HGPS cell (cell line): ENCODE results near the genes FHIP1B, SMPD1, OR10A5 and OR2D3.

DNA sequence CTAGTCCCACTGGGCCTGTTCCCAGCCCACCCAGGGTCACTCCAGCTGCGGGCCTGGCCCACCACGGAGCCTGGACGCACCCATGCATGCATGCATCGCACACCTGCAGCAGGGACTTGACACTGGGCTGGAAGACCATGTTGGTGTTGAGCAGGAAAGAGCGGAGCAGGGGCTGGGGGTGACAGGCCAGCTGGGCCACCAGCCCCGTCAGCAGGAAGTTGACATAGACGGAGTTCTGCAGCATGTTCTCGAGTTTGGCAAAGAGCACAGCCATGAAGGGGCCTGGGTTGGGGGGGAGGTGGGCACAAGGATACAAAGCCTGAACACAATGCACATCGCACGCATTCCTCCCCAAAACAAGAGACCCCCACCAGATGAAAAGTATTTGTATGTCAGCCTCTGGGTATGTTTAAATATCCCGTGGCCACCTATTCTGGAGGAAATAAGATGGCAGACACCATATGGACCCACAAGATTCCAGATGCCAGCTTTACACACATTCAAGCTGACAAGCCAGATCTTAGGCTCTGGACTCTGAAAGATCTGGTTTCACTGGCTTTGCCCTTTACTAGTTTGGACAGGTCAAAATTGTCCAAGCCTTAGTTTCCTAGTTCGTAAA is 9.4 kb downstream of the C11orf42 start:
- RRBS, result no CpG with 5 or more reads among the region's 12 CpGs

- RRBS, result no CpG with 5 or more reads among the region's 2 CpGs
These were observed 4.5 kb downstream of the FHIP1B start for GRCh38 chr11:6229776-6230435.

DNA sequence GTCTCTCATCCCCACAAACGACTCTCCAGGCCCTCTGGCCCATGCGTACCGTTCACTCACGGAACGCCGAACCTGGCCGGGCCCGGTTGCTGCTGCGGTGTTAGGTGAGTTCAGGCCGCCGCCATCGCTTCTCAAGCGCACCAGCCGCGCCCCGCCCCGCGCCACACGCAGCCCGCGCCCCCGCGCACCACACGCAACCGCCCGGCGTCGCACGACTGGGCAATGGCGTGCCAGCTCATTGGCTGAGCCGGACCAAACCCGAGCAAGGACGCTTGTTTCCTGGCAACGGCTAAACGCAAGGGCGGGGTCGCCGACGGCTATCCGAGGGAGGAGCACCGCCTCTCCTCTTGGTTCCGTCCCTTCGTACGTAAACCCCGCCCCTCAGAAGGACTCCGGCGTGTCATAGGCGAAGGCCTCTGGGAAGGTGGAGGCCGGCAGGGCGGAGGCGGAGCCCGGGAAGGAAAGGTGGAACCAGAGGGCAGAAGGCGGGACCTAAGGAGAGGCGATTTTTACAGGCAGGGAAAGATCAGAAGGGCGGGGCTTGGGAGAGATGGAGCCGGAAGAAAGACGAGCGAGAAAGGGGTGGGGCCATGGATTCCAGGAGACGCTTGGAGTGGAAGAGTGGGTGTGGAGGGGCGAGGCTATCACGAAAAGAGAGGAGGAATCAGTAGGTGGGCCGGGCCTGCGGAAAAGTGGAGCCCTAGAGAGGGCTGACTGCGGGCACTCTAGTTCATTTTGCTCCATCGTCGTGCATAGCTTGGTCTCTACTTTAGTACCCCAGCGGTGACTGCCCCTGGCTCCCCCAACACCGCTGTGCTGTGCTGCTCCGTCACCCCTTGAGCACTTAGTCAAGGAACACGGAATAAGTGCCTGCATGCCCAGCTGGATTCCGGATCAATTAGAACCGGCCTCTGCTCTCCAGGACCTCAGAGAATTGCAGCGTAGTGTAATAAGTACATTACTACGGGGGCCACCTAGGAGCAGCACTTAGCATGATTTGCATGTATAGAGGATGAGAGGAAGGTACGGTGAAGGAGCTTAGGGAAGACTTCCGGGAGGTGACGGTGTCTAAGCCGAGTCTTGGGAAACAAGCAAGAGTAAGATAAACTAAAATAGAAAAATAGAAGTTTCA is at the start of gene FHIP1B:
FHIP1B (minus strand) TSS at position 142 of the 1,132 bp plus-strand sequence.
- RRBS, result 5% methylated on average over 18 of the region's 78 CpGs

DNA sequence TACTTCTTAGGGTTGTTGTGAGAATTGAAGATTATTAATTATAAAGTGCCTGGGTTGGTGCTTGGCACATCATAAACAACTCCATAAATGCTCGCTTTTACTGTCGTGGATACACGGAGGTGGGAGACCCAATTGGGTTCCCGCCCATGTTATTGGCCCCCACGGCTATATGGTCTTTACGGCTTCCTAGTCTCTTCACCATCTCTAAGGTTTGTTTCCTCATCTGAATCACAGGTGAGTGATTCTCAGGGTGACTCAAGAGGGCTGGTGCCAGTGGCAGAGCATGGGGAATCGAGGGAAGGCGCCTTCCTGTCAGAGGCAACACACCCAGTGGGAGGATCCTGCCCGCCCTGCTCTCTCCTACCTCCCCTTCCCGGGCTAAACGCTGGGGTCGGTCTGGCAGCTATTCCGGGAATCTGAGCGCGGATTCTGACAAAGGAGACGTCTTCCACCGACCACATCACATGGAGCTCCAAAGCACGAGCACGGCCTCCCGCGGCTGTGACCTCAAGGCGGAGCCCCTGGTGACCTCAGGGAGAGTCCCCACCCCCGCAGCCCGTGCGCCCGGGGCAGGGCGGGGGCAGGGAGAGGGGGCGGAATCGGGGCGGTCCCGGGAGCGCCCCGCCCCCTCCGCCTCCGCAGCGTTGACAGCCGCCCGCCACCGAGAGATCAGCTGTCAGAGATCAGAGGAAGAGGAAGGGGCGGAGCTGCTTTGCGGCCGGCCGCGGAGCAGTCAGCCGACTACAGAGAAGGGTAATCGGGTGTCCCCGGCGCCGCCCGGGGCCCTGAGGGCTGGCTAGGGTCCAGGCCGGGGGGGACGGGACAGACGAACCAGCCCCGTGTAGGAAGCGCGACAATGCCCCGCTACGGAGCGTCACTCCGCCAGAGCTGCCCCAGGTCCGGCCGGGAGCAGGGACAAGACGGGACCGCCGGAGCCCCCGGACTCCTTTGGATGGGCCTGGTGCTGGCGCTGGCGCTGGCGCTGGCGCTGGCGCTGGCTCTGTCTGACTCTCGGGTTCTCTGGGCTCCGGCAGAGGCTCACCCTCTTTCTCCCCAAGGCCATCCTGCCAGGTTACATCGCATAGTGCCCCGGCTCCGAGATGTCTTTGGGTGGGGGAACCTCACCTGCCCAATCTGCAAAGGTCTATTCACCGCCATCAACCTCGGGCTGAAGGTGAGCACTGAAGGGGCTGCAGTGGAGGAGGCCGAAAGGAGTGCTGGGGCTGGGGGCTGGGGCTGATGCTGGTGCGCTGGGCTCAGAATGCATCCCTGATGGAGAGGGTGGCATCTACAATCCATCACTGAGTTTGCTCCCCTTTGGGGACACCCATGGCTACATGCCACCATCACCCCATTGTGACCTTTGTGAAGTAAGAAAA is at the start of gene SMPD1:
SMPD1 (plus strand) TSS at position 732 of the 1,379 bp plus-strand sequence.
- RRBS, result 2% methylated on average over 21 of the region's 80 CpGs

GRCh38 chr11:6437113-6437933 is 3.5 kb downstream of the HPX start:
- RRBS, result no CpG with 5 or more reads among the region's 16 CpGs

GRCh38 chr11:6478983-6479587 is 2.0 kb downstream of the ARFIP2 start:
- RRBS, result no CpG with 5 or more reads among the region's 9 CpGs

GRCh38 chr11:6484115-6485007 is 3.1 kb downstream of the TIMM10B start:
- RRBS, result no CpG with 5 or more reads among the region's 14 CpGs

- RRBS, result no CpG with 5 or more reads among the region's 2 CpGs
These were observed 3.7 kb downstream of the DNHD1 start for GRCh38 chr11:6500716-6501301.

DNA sequence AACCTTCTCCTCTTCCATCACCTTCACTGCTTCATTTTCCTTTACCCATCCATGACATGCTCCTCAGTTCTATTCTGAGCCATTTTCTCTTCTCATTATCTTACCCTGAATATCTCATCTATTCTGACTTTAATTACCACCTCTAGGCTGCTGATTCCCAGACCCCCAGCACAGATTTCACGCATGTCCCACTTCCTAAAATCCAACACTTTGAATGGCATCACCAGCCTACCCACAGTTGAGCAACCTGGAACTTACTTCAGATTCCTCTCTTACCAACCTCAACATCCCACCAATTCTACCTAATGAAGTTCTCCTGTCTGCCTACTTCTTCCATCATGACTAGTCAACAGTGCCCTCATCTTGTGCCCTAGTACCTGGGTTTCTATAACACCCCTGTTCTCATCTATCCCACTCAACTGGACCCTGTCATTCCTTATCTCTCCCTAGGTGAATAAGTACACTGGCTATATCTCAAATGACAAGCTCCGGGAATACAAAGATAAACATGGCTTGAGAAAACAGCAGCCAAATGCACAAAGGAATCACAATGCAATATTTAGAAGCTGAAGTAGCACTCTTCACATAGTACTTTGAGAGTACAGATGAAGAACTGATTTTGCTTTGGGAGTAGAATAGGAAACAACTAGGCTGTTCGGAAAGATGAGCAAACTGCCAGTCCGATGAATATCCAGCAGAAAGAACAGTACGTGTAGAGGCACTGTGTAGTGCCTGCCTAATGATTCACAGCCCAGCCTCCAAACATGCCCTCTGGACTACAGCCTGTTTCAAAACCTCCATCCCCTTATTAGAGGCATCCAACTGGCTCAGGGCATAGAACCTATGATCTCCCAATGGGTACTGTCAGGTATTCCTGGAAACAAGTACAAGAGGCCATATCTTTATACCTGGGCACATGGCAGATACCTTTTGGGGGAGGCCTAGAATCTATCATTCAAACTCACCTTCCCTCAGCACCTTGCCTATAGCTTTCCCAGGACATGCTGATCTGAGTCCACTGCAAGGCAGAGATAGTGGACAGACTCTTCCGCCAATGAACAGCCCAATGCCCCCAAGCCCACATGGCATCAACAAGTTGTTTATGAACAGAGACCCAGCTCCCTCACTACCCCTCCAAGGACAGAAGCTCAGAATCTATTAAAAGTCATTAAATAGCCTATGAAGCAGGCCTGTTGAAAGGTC is 5.1 kb downstream of the RRP8 start:
- RRBS, result no CpG with 5 or more reads among the region's 6 CpGs

DNA sequence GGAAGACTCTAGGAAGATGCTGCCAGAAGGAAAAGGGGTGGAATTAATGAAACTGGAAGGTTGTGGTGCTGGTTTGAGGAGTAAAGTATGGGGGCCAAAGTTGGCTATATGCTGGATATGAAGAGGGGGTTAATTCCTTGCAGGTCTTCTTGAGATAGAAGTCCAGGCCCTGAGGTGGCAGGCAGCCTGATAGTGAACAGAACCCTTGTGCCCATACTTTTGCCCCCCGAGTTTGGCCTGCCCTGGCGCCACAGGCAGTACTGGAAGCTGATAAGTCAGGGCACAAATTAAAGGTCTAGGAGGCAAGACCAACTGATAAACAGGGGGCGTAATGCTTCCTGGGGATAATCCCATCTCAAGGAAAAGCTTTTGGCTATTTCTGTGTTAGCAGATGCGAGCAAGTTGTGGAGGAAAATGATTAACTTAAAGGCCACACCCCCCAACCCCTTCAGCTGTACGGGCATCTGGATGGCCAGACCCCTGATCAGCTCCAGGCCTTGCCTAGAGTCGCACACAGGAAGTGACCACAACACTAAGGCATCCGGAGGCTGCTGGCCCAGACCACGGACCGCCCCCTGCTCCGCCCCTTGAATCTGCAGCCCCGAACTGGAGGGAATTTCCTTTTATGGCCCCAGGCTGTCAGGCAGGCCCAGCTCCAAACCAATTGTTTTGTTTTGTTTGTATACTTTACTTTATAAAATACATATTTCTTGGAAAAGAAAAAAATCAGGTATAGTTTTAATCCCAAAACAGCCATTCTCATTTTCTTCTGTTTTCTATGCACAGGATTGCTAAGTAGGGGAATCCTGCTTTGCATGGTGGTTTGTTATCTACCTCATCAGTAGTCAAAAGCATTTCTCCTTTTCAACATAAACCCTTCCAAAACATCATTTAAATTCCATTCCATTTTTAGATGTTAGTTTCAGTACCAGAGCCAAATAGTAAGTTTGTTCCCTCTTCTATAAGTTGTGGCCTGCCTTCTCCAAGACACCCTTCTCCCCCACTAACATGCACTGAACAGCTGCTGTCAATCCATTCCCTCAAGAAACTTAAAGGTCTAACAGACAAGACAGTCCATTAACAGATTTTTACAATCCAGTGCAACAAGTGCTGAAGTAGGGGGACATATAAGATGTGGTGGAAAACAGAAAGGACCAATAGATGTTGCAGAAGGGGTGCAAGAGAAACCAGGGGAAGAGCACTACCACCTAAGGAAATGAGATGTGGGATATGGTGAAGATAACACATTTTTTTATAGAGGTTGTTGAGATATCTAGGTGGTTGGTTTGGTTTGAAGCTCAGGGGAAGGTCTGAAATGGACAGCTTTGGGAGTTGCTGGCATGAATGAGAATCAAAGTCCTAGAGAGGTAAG is 3.5 kb downstream of the ILK start:
- RRBS, result no CpG with 5 or more reads among the region's 11 CpGs

- RRBS, result no CpG with 5 or more reads among the region's 5 CpGs
These were observed at the start of gene OR10A5 for GRCh38 chr11:6845248-6845957. OR10A5 (plus strand) TSS chr11:6845683.

GRCh38 chr11:6920557-6921289 is at the start of gene OR2D3:
OR2D3 (plus strand) TSS chr11:6921002.
- RRBS, result no CpG with 5 or more reads among the region's 4 CpGs

DNA sequence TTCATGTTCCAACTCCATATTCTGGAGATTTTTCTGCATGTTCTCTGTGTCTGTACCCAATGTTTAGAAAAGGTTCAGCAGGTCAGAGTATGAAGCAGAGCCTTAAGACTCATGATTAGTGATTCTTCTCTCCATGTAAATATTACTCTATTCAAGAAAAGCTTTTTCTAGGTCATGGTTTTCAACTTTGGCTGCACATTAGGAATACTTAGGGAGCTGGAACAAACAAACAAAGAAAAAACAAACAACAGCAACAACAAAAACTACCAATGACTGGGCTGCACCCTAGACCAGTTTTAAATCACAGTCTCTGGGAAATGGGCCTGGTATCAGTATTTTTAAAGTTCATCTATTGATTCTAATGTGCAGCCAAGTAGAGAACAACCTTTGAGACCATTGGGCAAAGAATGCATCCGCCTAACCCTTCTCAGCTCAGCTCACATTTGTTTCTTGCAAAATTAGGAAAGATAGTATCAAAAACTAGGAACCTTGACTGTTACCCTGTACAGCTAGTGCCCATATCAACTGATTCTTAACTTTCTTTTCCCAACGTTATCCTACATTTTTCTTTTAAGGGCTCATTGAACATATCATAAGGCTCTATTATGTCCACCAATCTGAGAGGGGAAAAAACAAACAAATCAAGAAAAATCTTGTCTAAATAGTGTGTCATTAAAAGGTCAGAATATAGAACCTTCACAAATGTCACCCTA is 5.2 kb downstream of the SYT9 start:
- RRBS, result no CpG with 5 or more reads among the region's 2 CpGs

- RRBS, result no CpG with 5 or more reads among the region's 8 CpGs
These were observed 10.8 kb downstream of the PPFIBP2 start for GRCh38 chr11:7524322-7525283.

DNA sequence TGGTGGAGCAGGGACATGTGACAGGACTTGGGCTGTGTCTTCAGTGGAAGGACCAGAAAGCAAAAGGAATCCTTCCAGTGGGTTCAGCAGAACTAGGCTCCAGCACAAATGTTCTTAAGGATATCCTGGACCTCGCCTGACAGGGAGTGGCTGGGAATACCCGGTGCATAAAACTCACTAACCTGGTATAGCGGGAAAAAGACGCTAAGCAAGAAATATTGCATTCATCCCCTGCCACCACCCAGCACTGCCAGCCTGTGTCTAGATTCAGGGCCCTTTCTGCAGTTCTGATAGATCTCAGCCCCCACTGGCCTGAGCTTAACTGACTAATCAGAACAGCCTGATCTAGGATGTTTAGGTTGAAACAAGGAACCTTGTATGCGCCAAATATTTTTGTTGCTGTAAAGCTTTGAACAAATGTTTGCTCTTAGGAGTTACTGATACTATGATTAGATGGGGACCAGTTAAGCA is 24.8 kb downstream of the PPFIBP2 start:
- RRBS, result no CpG with 5 or more reads among the region's 5 CpGs

- RRBS, result no CpG with 5 or more reads among the region's 11 CpGs
These were observed 63.6 kb downstream of the PPFIBP2 start for GRCh38 chr11:7577213-7577906.

- RRBS, result no CpG with 5 or more reads among the region's 4 CpGs
These were observed 30.1 kb downstream of the CYB5R2 start for GRCh38 chr11:7643091-7643735.

GRCh38 chr11:7665695-7666043 is 7.6 kb downstream of the CYB5R2 start:
- RRBS, result 37% methylated on average over 4 of the region's 10 CpGs

GRCh38 chr11:7963368-7963778 is 1.9 kb downstream of the NLRP10 start:
- RRBS, result no CpG with 5 or more reads among the region's 7 CpGs

GRCh38 chr11:8016426-8016725 is 29.2 kb downstream of the EIF3F start:
- RRBS, result no CpG with 5 or more reads among the region's 4 CpGs